ENCODE results near the genes GOT2, NAE1 and RRAD.

DNA sequence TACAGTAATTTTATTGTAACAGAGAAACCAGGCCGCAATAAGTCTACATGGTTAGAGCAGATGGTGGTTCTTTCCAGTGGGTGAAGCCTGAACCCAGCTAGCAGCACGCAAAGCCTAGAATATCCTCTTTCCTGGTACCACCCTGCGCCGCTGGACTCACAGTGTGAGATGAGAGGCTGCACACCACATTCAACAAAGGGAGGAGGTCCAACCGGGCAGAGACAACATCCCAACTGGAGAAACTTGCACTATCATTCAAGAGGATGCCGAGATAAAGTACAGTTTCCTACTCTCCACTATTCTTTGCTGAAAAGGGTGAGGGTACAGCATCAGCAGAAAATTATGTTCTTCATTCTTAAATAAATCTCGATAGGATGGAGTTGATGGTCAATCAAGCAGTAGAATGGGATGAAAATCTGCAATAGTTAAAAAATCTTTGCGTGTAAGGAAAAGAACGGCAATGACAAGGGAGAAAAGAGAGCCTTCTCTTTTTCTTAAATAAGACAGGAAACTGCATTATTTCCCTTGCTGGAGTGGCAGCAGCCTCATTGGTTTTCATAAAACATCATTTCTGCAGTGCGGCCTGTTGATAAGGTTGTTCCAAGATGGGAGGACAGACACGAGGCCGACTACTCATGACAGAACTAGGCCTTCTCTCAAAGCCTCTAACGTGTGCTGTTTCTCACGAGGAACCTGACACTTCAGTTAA is 22.7 kb upstream of the SLC38A7 start:
- RRBS = no CpG with 5 or more reads among the region's 14 CpGs

GRCh38 chr16:58726991-58727873 is 6.9 kb downstream of the GOT2 start:
- RRBS = no CpG with 5 or more reads among the region's 13 CpGs

DNA sequence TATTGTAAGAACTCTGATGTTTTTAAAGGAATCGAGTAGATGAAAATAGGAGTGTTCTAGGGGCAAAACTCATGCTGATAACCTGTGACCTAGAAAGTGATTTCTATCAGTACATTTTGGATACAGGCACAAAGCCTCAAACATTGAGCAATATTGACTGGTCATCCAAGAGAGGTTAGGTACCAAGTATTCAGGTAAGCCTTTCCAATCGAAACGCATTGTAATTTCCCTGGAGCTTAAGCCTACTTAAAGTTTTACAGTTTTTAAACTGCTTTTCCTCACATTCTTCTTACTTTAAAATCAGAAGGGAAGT is 3.4 kb downstream of the GOT2 start:
- RRBS = no CpG with 5 or more reads among the region's 3 CpGs

GRCh38 chr16:58733496-58734564 is at the start of gene GOT2:
Gene GOT2, minus strand, starts transcription at chr16:58734316.
- RRBS = 1% methylated on average over 38 of the region's 87 CpGs

DNA sequence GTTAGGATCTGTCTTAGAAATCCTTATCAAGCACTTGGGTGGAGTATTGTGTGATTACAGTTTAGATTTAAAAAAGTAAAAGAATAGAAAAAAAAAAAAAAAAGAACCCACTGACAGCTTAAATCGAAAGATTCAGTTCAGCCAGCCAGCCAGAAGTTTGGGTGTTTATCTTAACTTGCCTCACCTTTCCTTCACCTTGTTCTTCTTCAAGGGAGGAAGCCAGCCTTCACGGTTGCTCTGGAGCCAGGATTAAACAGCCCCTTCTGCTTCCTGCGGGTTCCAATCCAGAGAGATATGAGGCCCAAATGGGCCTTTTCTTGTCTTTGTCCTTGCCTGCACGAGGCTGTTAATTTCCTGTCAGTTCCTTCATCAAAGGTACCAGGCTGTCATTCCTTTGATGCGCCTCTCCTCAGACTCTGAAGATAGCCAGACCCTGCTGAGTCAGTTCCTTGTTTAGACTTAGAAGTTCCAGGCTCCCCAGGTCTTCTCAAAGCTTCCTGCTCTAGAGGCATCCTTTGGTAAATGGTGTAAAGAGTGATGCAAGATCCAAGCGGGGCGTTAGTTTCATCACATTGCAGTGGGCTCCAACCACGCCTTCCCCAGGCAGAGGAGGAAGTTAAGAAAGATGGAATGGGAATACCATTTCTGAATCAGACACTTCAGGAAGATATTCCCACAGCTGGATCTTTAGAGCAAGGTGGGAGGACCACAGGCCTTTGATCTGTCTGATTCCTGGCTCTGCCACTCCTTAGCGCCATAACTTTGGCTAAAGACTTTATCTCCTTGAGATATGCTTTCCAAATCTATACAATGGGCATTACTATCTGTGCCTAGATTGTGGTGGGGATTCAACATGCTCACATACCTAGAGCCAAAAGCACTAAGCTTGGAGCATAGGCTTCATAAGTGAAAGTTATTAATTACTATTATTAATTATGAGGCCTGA is 4.0 kb upstream of the CDH11 start:
- RRBS = no CpG with 5 or more reads among the region's 9 CpGs

DNA sequence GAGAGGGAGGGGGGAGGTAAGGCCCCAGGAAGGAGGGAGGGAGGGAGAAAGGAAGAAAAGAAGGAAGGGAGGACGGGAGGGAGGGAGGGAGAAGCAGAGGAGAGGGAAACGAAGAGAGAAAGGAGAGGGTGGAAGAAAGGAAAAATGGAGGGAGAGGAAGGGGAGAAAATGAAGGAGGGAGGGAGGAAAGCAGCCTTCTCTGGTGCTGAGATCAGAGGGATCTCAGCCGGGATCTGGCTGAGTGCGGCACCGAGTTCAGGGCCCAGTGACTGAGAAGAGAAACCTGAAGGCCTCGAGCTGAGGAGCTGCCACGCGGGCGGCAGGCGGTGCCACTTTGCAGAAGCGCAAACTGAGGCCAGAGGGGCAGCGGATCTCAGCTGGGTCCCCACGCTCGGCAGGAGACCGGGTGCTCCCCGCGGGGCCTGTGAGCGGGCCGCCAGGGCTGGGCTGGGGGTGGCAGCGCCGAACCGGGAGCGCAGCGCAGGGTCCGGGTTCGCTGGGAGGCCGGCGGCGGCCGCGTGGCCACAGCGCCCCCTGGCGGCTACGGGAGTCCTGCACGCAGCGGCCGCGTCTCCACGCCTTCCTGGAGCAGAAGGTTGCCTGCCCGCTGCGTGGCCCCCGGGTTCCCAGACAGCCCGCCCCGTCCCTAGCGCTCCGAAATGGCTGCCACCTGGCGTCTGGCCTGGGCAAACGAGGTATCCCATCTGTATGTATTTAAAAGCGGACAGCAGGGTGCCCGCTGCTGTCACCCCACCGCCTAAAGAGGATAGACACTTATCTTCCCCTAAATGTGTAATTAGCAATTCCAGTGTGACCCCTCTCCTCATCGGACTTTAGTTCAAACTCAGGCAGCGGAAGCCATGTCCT is 96.2 kb upstream of the CDH5 start:
- RRBS = 1% methylated on average over 8 of the region's 53 CpGs

DNA sequence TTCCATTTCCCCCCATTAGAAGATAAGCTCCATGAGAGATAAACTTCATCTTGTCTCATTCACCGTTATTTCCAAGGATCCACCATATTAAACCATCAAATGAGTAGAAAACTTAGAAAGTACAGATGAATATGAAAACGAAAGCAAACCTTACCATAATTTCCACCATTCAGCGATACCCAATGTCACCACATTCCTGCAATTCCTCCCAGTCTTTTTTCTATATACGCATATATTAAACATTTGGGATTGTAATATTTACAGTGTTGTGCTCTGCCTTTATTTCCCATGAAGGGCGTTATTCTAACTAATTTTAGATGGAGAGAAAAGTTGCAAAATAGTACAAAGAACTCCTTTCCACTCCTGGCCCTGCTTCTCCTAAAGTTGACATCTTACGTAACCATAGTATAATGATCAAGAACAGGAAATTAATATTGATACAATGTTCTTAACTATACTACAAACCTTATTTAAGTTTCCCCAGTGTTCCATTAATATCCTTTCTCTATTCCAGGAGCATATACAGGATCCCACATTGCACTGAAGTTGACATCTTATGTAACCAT is 46.4 kb downstream of the TK2 start:
- RRBS = no CpG with 5 or more reads among the region's 6 CpGs

GRCh38 chr16:66548877-66549547 is 910 bp downstream of the TK2 start:
- RRBS = 3% methylated on average over 4 of the region's 25 CpGs

GRCh38 chr16:66618484-66619102 is 14.1 kb downstream of the CMTM3 start:
- RRBS = no CpG with 5 or more reads among the region's 13 CpGs

GRCh38 chr16:66706044-66706493 is 9.5 kb upstream of the CMTM4 start:
- RRBS = no CpG with 5 or more reads among the region's 6 CpGs

- RRBS = 2% methylated on average over 20 of the region's 84 CpGs
Measured at GRCh38 chr16:66830321-66831228, at the start of gene NAE1. Gene NAE1, minus strand, starts transcription at chr16:66830976.

- RRBS = no CpG with 5 or more reads among the region's 7 CpGs
Measured at GRCh38 chr16:66878042-66878707, 2.1 kb upstream of the PDP2 start.

DNA sequence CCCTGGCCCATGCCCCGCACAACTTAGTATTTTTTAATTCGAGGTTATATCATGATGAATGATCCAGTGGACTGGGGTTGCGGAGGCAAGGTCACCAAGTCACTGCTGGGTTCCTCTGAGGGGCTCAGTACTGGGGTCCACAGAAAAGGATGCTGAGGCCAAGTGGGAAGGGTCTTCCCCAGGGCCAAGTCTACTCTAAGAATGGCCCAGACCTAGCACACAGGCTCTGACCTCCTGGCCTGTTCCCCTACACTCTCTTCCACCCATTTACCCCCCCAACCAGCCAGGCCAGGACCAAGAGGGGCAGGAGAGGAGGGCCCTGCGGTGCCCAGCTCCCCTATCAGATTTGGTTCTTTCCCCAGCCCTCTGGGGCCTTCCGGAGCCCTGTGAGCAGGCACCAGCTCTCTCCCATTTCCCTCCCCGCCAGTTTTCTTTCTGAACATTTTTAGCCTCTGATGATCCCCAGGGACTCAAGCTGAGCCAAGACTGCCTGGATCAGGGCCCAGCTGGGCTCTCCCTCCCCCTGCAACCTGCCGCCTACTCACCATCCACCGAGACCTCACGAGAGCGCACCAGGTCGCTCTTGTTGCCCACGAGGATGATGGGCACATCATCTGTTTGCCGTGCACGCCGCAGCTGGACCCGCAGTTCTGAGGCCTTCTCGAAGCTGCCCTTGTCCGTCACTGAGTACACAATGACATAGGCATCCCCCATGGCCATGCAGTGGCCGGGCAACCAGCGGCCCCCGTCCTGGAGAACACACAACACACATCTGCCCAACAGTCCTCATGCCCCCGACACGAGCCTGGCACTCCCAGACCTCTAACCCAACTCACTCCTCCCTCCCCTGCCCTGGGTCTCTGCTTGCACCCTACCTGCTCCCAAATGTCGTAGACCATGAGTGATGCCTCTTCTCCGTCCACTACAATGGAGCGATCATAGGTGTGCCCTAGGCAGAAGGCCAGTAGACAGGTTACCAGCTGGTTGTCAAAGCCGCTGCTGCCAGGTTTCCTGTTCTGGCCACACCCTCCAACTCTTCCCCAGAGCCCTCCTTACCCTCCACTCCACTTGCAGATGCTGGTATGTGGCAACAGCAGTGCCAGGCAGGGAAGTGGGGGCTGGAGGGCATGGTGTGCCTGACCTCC is 2.0 kb downstream of the RRAD start:
- RRBS = no CpG with 5 or more reads among the region's 27 CpGs

DNA sequence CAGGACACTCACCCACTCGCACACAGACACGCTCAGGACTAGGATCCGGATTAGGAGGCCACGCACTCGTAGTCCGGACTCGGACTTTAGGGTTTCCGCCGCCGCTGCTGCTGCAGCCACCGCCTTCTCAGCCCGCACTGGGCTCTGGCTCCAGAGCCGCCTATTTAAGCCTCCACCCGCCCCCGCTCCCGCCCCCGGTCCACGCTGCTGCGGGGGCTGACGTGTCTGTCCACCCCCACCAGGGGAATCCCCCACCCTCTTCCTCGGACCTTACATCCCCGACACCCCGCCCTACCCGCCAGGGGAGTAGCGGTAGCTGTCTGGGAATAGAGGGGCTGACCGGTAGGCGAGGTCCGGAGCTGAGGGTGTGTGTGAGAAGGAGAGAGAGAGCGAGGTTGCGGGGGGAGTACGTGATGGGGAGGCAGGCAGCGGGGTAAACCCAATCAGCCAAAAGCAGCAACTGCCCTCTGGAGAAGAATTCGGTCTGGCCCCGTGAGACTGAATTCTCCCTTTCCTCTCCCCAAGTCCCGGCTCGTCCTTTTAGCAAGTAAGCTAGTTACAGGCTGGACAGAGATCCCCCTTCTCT is at the start of gene RRAD:
TSS of gene RRAD (minus strand) at position 139 of the 586 bp plus-strand sequence.
- RRBS = 3% methylated on average over 3 of the region's 36 CpGs

- RRBS = no CpG with 5 or more reads among the region's 3 CpGs
Measured at GRCh38 chr16:66926112-66926804, 923 bp upstream of the RRAD start.

DNA sequence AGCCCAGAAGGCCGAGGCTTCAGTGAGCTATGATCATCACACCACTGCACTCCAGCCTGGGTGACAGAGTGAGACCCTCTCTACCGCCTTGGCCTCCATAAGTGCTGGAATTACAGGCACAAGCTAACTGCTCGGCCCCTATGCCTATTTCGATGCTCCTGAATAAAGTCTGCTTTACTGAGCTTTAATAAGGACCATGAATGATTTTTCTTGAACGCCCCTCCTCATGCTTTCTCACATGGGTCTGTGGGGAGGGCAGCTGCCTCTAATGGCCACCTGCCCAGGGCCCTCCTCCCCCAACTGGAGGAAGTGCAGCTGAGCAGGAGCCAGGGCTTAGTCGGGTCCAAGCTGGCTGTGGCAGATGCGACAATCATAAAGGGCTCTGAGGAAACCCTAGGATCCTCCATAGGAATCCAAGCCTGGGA is 15.9 kb upstream of the CBFB start:
- RRBS = no CpG with 5 or more reads among the region's 7 CpGs

- RRBS = no CpG with 5 or more reads among the region's 1 CpG
Measured at GRCh38 chr16:67038907-67039324, 10.0 kb downstream of the CBFB start.

- RRBS = no CpG with 5 or more reads among the region's 9 CpGs
Measured at GRCh38 chr16:67158128-67158944, 1.4 kb downstream of the TRADD start.

GRCh38 chr16:67162844-67163484 is 1.6 kb upstream of the HSF4 start:
- RRBS = 23% methylated on average over 6 of the region's 71 CpGs

- RRBS = no CpG with 5 or more reads among the region's 42 CpGs
Measured at GRCh38 chr16:67236780-67237459, 10.0 kb downstream of the TMEM208 start.

Data from cardiac fibroblast (primary cell).